Endothelial cell of umbilical vein (primary cell): ENCODE measurements around a stretch of chr14.

DNA sequence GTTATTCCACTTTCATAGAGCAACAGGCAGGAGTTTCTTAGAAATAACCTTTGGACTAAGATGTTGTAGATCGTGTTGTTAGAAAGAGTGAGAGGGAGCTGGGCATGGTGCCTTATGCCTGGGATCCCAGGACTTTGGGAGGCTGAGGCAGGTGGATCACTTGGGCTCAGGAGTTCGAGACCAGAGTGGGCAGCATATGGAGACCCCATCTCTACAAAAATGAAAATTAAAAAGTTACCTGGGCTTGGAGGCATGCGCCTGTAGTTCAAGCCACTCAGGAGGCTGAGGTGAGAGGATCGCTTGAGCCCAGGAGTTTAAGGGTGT lies 48.6 kb upstream of the AMN start:
- PRO-cap, result no peak
CAGE:
- cytosol, long polyA minus RNA, result no peak
- cytosol, long polyA plus RNA, result no peak
- long polyA plus RNA, result no peak
- nucleus, long polyA minus RNA, result no peak
- nucleus, long polyA plus RNA, result no peak

- PRO-cap, result no peak
CAGE:
- cytosol, long polyA minus RNA, result no peak
- cytosol, long polyA plus RNA, result no peak
- long polyA plus RNA, result no peak
- nucleus, long polyA minus RNA, result no peak
- nucleus, long polyA plus RNA, result no peak
Observed at GRCh38 chr14:102879136-102879497, 43.3 kb upstream of the AMN start.

DNA sequence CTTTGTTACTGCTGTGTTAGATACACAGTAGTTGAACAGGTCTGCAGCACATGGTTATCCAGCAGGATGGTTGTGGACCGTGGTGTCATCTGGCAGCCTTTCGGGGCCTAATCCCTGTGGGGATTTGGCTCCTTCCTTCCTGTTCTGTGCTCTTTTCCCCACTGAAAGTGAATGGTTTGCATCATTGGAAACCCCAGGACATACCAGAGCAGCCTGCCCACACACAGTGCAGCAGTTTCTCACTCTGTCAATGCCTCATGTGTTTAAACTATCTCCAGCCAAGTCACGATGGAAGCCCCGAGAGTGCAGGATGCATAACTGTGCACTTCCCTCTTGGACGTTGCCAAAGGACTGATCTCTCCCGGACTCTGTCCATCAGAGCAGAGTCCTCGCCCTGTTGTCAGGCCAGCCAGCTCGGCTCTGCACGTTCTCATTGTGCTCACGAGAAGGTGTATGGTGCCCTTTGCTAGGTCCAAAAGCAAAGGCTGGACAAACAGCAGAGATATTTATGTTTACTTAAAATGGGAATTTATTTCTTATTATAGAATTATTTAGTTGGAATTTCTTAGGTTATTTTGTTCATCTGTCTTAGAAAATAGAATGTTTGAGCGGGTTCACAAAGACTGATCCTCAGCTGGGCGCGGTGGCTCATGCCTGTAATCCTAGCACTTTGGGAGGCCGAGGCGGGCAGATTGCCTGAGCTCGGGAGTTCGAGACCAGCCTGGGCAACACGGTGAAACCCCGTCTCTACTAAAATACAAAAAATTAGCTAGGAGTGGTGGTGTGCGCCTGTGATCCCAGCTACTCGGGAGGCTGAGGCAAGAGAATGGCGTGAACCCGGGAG lies 28.8 kb upstream of the AMN start:
- PRO-cap, result no peak
CAGE:
- cytosol, long polyA minus RNA, result no peak
- cytosol, long polyA plus RNA, result no peak
- long polyA plus RNA, result no peak
- nucleus, long polyA minus RNA, result no peak
- nucleus, long polyA plus RNA, result no peak

- PRO-cap, result no peak
CAGE:
- cytosol, long polyA minus RNA, result no peak
- cytosol, long polyA plus RNA, result no peak
- long polyA plus RNA, result no peak
- nucleus, long polyA minus RNA, result no peak
- nucleus, long polyA plus RNA, result no peak
Observed at GRCh38 chr14:102905327-102906014, 17.0 kb upstream of the AMN start.

DNA sequence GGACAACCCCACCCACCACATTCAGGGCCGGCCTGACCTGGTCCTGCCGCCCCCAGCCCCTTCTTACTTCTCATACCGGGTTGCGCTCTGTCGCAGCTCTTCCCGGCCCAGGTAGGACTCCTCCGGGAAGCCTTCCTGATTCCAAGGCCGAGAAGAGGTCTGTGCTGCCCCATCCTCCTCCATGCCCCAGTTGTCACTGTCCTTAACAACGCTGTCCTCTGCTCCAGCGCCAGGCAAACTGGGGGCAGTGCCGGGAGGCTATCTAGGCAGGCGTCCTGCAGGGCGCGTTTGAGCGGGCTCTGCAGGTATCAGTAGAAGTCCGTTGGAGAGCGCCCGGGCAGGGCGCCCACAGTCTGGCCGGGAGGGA lies 714 bp downstream of the AMN start:
- PRO-cap, result no peak
CAGE:
- cytosol, long polyA minus RNA, result no peak
- cytosol, long polyA plus RNA, result no peak
- long polyA plus RNA, result no peak
- nucleus, long polyA minus RNA, result no peak
- nucleus, long polyA plus RNA, result no peak

GRCh38 chr14:102933285-102934075 lies 11.0 kb downstream of the AMN start:
- PRO-cap, result no peak
CAGE:
- cytosol, long polyA minus RNA, result no peak
- cytosol, long polyA plus RNA, result no peak
- long polyA plus RNA, result no peak
- nucleus, long polyA minus RNA, result no peak
- nucleus, long polyA plus RNA, result no peak

- PRO-cap, result no peak
CAGE:
- cytosol, long polyA minus RNA, result no peak
- cytosol, long polyA plus RNA, result no peak
- long polyA plus RNA, result no peak
- nucleus, long polyA minus RNA, result no peak
- nucleus, long polyA plus RNA, result no peak
Observed at GRCh38 chr14:102939756-102940580, 17.5 kb downstream of the AMN start.

DNA sequence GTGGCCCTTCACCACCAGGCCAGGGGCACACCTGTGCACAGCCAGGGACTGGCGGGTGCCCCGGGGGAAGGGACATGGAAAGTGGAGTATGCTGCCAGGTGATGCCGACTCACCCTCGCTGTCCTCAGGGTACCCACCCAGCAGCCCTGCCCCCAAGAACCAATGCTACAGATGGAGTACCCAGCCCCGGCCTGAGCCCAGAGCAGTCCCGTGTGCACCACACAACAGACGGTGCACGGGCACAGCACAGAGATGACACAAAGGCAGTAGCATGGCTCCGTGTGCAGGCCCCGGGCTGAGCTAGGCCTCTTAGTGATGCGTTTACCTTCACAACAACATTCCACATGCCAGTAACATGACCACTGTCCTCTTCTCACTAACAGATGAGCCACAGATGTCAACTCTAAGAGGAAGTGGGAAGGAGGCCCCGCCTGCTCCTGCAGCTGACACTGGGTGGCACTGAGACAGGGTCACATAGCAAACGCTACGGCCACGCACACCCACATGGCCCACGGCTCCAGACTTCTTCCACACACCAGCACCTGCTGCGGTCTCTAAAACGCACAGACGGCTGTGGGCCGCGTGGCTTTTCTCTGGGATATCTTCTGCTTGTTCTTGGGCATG lies 26.5 kb downstream of the AMN start:
- PRO-cap, result no peak
CAGE:
- cytosol, long polyA minus RNA, result no peak
- cytosol, long polyA plus RNA, result no peak
- long polyA plus RNA, result no peak
- nucleus, long polyA minus RNA, result no peak
- nucleus, long polyA plus RNA, result no peak

- PRO-cap, result no peak
CAGE:
- cytosol, long polyA minus RNA, result no peak
- cytosol, long polyA plus RNA, result no peak
- long polyA plus RNA, result no peak
- nucleus, long polyA minus RNA, result no peak
- nucleus, long polyA plus RNA, result no peak
Observed at GRCh38 chr14:103052292-103052819, 5.0 kb downstream of the CDC42BPB start.

- PRO-cap, result no peak
CAGE:
- cytosol, long polyA minus RNA, result no peak
- cytosol, long polyA plus RNA, result no peak
- long polyA plus RNA, result no peak
- nucleus, long polyA minus RNA, result no peak
- nucleus, long polyA plus RNA, result no peak
Observed at GRCh38 chr14:103098473-103098983, 4.0 kb downstream of the EXOC3L4 start.

DNA sequence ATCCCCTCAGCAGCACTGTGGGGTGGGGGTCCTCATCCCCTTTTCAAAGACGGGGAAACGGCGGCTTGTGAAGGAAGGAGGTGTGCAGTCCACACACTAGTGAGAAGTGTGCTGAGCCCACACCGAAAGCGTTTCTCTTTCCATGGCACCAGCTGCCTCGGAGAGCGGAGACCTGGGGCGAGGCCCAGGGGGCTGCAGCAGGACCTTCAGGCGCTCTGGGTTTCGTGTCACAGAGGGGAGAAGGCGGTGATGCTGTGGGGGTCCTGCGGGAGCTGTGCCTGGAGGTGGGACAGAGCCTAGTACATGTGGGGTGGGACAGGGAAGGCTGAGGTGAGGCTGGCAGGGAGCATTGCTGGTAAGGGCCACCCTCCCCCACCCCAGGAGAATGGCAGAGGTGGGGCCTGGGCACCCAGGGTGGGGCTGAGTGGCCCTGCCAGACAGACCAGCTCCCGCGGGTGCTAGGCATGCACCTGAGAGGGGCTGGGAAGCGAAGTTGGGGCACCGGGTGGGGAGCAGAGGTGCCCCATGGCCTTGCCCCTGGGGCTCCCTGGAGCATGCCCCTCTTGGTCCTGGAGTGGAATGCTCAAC lies 1.1 kb downstream of the TNFAIP2 start:
- PRO-cap, result no peak
CAGE:
- cytosol, long polyA minus RNA, result no peak
- cytosol, long polyA plus RNA, result no peak
- long polyA plus RNA, result no peak
- nucleus, long polyA minus RNA, result no peak
- nucleus, long polyA plus RNA, result no peak

GRCh38 chr14:103136238-103136528 lies 12.9 kb downstream of the TNFAIP2 start:
- PRO-cap, result no peak
CAGE:
- cytosol, long polyA minus RNA, result no peak
- cytosol, long polyA plus RNA, result no peak
- long polyA plus RNA, result no peak
- nucleus, long polyA minus RNA, result no peak
- nucleus, long polyA plus RNA, result no peak

DNA sequence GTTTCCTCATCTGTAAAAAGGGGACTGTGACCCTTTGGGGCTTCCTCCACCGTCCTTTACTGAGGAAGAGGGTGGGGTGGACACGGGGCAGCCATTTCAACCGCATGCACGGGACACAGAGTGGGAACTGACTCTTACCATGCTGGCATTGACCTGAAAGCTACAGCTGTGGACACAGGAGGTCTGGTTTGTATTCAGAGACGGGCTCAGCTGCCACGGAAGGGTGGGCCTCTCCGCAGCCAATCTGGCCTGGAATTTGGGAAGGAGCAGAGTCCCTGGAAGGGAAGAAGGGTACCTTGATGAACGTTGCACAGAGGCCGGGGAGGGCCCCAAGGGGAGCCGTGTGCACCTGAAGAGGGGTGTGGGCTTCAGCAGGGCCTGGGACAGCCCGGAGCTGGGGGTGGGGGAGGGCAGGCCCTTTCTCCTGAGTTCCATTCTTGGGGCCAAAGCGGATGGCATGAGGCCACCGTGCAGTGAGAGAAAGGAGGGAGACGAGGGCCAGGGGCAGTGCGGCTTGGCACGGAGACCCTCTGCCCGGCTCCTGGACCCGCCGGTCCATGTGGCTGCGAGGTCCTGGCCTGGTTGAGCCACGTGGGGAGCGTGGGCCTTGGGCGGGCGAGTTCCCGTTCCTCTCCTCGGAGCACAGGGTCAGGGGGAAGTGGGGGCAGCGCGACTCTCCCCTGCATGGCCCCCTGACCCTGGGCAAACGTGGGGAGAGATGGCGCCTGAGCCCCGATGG lies 14.6 kb downstream of the TNFAIP2 start:
- PRO-cap, result no peak
CAGE:
- cytosol, long polyA minus RNA, result no peak
- cytosol, long polyA plus RNA, result no peak
- long polyA plus RNA, result no peak
- nucleus, long polyA minus RNA, result no peak
- nucleus, long polyA plus RNA, result no peak

DNA sequence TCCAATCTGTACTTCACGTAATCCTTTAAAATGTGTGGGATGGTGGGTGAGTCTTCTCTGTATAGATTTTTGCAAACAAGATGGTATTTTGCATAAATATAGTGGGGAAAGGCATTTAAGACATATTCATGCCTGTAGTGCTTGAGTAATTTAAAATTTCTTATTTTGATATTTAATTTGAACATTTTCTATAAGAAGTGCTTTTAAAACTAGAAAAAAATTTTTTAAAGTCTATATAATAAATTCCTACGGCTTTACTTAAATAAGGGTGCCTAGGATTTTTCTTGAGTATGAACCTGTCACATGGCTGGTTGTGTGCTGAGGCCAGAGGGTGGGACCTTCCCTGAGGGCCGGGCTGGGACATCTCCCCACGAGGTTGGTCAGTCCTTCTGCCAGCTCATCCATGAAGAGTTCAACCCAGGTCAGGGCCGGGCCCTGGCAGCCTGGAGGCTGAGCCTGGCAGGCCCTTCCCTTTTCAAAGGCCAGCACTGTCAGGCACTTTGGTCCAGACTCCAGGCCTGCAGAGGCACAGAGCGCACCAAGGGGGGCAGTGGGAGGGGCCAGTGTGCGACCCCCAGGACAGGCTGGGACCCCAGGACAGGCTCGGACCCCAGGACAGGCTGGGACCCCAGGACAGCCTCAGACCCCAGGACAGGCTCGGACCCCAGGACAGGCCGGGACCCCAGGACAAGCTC lies 31.7 kb downstream of the TNFAIP2 start:
- PRO-cap, result no peak
CAGE:
- cytosol, long polyA minus RNA, result no peak
- cytosol, long polyA plus RNA, result no peak
- long polyA plus RNA, result no peak
- nucleus, long polyA minus RNA, result no peak
- nucleus, long polyA plus RNA, result no peak

GRCh38 chr14:103273711-103274332 lies 60.2 kb upstream of the EIF5 start:
- PRO-cap, result no peak
CAGE:
- cytosol, long polyA minus RNA, result no peak
- cytosol, long polyA plus RNA, result no peak
- long polyA plus RNA, result no peak
- nucleus, long polyA minus RNA, result no peak
- nucleus, long polyA plus RNA, result no peak

- PRO-cap, result no peak
CAGE:
- cytosol, long polyA minus RNA, result no peak
- cytosol, long polyA plus RNA, result no peak
- long polyA plus RNA, result no peak
- nucleus, long polyA minus RNA, result no peak
- nucleus, long polyA plus RNA, result no peak
Observed at GRCh38 chr14:103341545-103341988, 7.5 kb downstream of the EIF5 start.

GRCh38 chr14:103346737-103347415 lies 12.8 kb downstream of the EIF5 start:
- PRO-cap, result no peak
CAGE:
- cytosol, long polyA minus RNA, result no peak
- cytosol, long polyA plus RNA, result no peak
- long polyA plus RNA, result no peak
- nucleus, long polyA minus RNA, result no peak
- nucleus, long polyA plus RNA, result no peak

- PRO-cap, result no peak
CAGE:
- cytosol, long polyA minus RNA, result no peak
- cytosol, long polyA plus RNA, result no peak
- long polyA plus RNA, result no peak
- nucleus, long polyA minus RNA, result no peak
- nucleus, long polyA plus RNA, result no peak
Observed at GRCh38 chr14:103484495-103484829, 38.2 kb downstream of the CKB start.

DNA sequence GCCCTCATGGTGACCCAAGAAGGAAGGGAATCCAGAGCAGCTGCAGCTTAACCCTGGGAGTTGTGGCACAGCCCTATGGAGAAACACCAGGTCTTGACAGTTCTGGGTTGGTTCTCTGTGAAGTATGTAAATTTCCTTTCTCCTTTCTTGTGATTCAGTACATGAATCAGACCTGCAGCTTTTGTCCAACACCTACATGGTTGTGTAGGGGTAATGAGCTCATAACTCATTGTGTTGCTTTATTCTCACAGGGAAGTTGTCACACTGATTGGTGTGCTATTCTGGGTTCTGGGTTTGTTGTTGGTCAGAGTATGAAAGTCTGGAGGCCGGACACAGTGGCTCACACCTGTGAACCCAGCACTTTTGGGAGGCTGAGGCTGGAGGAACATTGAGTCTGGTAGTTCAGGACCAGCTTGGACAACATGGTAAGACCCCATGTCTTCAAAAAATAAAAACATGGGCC lies 18.6 kb downstream of the CKB start:
- PRO-cap, result no peak
CAGE:
- cytosol, long polyA minus RNA, result no peak
- cytosol, long polyA plus RNA, result no peak
- long polyA plus RNA, result no peak
- nucleus, long polyA minus RNA, result no peak
- nucleus, long polyA plus RNA, result no peak

DNA sequence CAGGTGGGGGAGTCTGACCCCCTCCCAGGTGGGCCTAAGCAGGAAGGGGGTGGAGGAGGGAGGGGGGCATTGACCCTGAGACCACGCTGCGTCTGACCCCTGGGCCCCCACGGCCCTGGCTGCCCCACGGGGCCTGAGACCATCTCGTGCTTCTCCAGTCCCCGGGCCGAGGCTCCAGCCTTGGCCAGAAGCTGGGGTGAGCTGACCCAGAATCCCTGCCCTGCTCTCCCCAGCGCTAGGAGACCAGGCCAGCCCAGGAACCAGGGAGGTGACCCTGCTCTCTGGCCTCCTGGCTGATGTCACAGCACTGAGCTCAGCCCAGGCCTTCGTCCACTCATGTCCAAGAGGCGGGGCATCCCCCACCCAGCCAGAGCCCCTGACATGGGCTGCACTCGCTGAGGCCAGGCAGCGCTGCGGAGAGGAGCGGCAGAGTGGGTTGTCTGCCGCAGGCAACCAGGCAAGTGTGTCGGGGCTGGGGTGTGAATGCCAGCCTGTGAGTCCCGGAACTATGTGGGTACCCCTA lies 6.2 kb downstream of the TRMT61A start:
- PRO-cap, result no peak
CAGE:
- cytosol, long polyA minus RNA, result no peak
- cytosol, long polyA plus RNA, result no peak
- long polyA plus RNA, result no peak
- nucleus, long polyA minus RNA, result no peak
- nucleus, long polyA plus RNA, result no peak